ENCODE data around the genes NNMT and NXPE4.

- RRBS, 2 experiments = no CpG with 5 or more reads among the region's 14 CpGs
Observed at GRCh38 chr11:114295992-114297151, at the start of gene NNMT. NNMT (plus strand) TSS chr11:114296399.

DNA sequence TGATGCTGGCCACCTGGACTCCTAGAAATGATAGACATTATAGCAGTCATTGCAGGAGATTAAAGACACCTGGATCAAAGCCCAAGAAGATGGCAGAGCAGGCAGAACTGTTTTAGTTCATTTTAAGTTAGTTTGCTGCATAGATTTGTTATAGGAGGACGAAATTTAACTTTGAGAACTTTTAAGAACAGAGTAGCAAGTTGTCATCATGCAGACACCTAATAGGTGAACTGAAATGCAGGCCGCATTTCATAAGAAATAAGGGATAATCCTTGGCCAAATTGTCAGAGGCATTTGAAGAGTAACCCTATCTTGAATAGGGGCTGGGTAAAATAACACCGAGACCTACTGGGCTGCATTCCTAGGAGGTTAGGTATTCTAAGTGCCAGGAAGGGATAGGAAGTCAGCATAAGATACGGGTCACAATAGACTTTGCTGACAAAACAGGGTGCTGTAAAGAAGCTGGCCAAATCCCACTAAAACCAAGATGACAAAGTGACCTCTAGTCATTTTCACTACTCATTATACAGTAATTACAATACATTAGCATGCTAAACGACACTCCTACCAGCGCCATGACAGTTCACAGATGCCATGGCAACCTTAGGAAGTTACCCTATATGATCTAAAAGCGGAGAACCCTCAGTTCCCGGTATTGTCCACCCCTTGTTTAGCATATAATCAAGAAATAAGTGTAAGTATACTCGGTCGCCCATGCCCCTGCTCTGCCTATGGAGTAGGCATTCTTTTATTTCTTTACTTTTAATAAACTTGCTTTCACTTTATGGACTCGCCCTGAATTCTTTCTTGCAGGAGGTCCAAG, 1.0 kb upstream of the REXO2 start:
- RRBS, 2 experiments = no CpG with 5 or more reads among the region's 11 CpGs

- RRBS, 2 experiments = no CpG with 5 or more reads among the region's 4 CpGs
Observed at GRCh38 chr11:114595470-114596144, at the start of gene NXPE4. NXPE4 (minus strand) TSS chr11:114595786.

DNA sequence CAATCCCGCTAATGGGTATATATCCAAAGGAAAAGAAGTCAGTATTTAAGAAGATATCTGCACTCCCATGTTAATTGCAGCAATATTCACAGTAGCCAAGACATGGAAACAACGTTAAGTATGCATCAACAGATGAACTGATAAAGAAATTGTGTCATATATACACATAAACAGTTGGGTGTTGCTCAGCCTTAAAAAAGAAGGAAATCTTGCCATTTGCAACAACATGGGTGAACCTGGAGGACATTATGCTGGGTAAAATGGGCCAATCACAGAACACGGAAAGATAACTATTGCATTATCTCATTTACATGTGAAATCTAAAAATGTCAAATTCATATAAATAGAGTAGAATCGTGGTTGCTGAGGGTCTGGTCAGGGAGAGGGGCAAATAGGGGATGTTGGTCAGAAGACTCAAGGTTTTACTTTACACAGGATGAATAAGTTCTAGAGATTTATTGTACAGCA, 1.6 kb upstream of the NXPE2 start:
- RRBS, 2 experiments = no CpG with 5 or more reads among the region's 4 CpGs

DNA sequence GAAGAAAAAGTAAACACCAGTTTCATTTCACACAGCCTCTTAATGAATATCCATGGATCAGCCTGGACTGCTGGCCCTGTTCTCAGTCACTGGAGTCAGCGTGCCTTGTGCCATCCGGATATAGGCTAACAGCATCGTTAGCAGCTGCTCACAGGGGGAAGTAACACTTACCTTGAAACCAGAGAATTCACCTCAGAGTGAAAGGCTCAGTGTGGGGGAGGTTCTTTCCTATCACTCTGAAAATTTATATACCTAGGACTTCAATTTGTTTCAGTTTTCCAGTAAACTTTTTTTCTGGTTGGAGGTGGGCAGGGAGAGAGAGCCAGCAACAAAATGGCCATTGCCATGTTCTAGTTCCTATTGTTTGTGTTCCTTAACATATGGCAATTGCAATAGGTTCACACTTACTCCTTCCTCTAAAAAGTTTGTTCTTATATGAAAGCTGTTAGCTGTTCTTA, 247.8 kb downstream of the CADM1 start:
- RRBS, 2 experiments = no CpG with 5 or more reads among the region's 3 CpGs

DNA sequence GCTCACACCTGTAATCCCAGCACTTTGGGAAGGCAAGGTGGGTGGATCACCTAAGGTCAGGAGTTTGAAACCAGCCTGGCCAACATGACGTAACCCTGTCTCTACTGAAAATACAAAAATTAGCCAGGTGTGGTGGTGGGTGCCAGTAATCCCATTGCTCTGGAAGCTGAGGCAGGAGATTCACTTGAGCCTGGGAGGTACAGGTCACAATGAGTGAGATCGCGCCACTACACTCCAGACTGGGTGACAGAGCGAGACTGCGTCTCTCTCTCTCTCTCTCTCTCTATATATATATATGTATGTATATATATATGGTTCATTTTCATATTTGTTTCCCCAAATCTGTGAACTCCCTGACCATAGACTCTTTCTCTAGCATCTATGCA, 56.4 kb upstream of the CADM1 start:
- RRBS, 2 experiments = no CpG with 5 or more reads among the region's 5 CpGs

DNA sequence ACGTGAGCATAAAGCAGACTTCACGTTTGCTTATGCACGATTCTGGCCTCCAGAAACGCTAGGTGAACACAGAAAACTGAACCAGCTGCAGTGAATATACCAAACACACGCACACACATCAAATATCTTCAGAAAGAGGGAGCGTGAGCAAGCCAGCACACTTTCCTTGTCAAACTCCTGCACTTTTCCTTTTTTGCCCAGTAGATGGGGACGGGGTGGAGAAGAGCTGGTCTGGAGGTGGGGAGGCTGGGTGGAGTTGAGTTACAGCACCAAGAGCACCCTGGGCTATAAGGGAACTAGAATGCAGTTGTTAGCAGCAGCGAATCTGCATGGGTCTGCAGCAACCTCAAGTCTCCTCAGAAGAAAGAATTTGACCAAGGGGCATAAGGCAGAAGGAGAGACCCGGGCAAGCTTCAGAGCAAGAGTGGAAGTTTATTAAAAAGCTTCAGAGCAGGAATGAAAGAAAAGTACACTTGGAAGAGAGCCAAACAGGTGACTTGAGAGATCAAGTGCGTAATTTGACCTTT, 77.8 kb upstream of the CADM1 start:
- RRBS, 2 experiments = no CpG with 5 or more reads among the region's 10 CpGs

- RRBS, 2 experiments = 54 to 72% methylated on average over 3 of the region's 10 CpGs
Observed at GRCh38 chr11:115622749-115623548, 118.7 kb upstream of the CADM1 start.

DNA sequence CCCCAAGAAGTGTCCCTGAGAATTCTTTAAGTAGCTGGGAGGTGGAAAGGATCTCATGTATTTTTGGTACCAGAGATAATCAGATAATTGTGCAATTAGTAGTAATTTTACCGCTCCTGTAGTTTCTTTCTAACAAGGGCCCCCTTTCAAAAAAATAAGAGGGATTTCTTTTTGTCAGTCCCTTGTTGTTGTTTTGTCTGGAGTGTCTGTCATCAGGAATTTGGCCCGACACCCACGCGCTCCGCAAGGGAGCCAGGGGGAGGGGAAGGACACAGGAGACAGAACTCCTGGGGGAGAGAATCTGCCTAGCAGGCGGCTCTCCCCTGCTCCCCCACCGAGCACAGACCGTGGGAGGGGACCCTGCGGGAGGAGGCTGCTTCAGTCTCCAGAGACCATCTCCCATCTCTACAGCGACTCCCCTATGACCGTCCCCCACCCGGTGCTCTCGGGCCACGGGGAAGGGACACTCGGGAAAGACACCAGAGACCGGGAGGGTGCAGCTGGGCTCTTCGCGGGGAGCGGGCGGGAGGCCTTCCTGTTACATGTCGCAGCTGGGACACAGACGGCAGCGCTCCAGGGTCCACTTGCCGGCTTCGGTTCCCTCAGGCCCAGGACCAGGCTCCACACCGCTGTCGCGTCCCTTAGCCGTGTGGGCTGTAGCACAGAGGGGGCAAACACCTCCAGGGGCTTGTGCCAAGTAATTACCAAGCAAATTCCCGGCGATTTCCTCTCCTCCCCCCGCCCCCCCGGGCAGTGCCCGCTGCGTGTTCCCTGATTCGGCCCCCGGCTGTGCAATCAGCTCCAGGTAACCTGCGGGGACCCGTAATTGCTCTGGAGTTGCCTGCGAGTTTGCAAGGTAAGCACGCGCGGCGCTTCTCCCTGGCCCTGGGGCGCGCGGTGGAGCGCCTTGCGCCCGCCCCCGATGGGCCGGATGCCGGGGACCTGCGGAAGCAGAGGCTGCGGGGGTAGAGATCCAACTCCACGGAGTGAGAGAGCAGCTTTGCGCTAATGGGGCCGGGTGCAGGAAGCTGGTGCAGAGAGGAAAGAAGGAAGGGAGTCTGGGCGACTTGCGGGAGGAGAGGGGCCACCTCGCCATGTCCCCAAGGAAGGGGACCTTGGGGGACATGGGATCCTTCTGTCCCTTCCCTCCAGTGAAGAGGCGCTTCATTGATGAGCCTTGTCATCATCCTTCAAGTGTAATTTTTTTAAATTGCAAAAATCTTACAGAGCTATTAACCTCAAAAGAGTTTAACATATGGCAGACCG, 155.1 kb upstream of the CADM1 start:
- RRBS, 2 experiments = 3 to 13% methylated on average over 17 of the region's 63 CpGs

- RRBS, 2 experiments = no CpG with 5 or more reads among the region's 3 CpGs
Observed at GRCh38 chr11:115930945-115931632, 426.9 kb upstream of the CADM1 start.

DNA sequence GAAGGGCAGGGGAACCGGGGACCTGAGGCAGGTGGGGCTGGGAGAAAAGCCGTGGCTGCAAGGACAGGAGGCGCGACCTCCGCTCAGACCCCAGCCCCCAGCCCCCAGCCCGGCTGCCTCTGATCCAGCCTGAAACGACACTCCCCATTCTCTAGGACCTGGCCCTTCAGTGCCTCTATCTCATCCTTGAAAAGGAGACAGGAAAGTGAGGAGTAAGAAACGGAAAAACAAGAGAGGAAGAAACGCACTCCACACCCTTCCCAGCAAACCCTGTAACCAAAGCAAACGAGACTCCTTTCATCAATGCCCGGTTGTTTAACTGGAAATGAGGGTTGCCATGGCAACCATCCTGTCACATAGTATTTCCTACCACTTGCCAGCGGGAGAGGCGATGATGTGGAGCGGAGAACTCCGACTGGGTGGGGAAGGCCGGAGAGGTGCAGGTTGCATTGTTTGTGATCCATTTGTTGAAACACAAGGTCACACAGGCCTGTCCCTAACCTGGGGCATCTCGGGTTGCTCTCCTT, 610.0 kb downstream of the BUD13 start:
- RRBS, 2 experiments = 93% methylated on average over 3 of the region's 17 CpGs; no CpG with 5 or more reads in 1 of the 2 experiments

GRCh38 chr11:116180867-116181652, 591.7 kb downstream of the BUD13 start:
- RRBS, 2 experiments = 86% methylated on average over 1 of the region's 12 CpGs; no CpG with 5 or more reads in 1 of the 2 experiments

- RRBS, 2 experiments = no CpG with 5 or more reads among the region's 9 CpGs
Observed at GRCh38 chr11:116192631-116193181, 580.1 kb downstream of the BUD13 start.

DNA sequence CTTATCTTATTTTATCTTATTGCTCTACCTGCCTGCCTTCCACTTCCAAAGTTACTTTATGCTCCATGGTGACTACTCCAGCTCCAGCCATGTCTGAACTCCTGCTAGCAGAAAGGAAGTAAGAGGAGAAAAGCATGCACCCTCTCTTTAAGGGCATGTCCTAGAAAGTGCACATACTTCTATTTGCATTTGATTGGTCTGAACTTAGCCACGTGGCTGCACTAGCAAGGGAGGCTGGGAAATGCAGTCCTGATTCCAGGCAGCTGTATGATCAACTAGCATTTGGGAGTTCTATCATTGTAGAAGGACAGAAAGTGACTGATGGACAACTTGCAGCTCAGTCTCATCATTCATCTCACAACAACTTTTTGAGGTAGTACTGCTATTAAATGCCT, 515.7 kb downstream of the BUD13 start:
- RRBS, 2 experiments = no CpG with 5 or more reads among the region's 1 CpG

- RRBS, 2 experiments = no CpG with 5 or more reads among the region's 4 CpGs
Observed at GRCh38 chr11:116366875-116367481, 405.8 kb downstream of the BUD13 start.

GRCh38 chr11:116420713-116421320, 352.0 kb downstream of the BUD13 start:
- RRBS, 2 experiments = no CpG with 5 or more reads among the region's 8 CpGs

DNA sequence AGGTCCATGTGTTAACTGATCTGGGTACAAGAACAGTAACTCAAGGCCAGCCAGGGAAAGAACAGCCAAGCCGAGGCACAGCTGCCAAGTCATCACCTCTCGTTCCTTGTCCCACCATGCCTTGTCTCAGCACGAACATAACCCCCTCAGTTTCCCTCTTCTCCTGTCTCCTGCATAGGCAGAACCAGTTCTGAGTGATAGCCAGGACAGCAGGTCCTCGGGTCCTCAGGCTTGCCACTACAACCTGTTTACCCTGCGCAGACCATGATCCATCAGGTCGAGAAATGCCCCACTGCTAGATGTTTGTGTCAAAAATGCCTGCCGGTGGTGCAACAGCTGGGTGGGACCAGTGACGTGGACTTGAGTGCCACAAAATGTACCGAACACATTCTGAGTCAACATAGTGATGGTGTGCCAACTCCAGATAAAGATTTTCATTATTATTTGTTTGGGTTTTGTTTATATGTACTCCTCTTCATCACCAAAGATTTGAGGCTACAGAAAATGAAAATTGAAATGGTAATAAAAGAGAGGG, 14.3 kb downstream of the APOA4 start:
- RRBS, 2 experiments = no CpG with 5 or more reads among the region's 9 CpGs

GRCh38 chr11:116834728-116835102, 2.7 kb downstream of the APOA1 start:
- RRBS, 2 experiments = no CpG with 5 or more reads among the region's 11 CpGs

GRCh38 chr11:116952584-116953142, 115.2 kb upstream of the APOA1 start:
- RRBS, 2 experiments = no CpG with 5 or more reads among the region's 2 CpGs

DNA sequence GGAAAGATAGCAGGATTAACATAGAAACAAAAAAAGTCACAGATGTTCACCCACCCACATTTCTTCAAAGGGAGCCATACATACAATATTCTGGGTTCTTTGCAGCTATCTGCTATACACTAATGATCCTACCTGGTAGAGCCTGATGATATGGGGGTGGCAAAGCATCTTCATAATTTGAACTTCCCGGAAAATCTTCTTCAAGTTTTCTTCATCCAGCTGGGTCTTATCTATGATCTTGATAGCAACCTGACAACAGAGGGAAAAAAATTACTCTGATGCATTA, 119.3 kb upstream of the APOA1 start:
- RRBS, 2 experiments = no CpG with 5 or more reads among the region's 1 CpG

Data from NT2/D1 (cell line).